Ascending aorta (tissue), 1 donor: Measurements from ENCODE around the gene TUBE1.

- PRO-cap: no peak
Measured at GRCh38 chr6:110971367-110971857, 10.4 kb upstream of the RPF2 start.

DNA sequence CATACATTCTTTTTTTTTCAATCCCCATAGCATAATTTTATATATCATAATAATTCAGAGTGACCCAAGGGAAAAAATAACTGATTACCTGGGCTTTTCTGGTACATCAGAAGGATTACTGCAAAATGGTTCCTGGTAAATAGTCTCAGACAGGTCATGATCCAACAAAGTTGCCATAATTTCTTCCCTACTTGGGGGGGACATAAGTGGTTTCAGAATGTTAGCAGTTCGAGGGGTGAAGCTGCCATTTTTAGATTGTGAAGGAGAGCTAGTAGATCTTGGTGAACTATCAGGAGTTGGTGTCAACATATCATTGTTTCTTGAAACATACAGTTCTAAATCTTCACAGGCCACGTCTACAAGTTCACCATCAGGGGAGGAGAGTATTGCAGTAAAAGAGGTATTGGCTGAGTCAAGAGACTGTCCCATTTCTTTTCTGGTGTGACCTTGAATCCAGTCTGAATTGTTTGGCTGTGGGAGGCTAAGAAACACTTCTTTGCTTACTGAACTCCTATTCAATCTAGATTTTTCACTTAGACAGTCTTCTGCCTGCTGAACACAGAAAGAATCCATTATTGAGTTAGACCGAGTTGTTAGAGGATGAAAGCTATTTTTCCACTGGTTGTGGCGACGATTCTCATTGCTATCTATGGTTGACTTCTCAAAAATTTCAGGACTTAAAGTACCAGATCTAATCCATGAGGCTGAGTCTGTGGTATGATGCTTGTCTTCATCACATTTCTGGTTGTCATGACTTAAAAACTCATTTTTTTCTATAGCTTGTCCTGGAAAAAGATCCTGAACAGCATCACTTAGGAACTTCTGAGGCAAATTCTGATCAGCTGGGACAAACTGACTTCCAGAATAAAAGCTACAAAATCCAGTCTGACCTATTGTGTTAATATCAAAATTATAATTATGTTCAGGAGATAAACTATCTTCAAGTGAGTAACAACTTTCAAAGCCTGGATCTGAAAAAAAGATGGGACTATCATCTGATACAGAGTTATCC, 110.2 kb downstream of the REV3L start:
- PRO-cap: no peak

GRCh38 chr6:111473193-111474334, 9.5 kb downstream of the REV3L start:
- PRO-cap: no peak

DNA sequence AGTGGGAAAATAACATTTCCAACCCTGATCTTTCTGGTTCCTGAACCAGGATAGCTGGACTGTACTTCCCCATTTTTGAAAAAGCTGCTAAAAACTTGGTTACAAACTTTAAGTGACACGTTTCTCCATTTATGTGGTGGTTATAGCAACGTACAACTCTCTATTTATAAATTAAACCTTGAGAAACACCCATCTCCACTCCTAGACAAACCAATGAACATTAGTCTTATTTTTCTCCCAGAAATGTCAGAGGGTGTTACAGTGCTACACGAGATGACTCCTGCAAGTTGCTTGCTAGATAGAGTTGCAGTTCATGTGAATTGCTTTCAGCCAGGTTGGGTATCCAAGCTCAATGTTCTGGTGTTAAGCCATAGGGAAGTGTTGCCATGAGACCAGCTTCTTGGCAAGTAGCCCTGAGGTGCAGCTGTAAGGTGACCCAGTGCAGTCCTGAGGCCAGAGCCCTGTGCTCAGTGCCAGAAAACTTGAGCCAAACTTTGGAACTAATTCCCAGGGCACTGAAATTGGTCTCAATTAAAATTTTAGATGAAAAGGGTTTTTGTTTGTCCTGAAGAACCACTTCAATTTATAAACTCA, 51.3 kb upstream of the REV3L start:
- PRO-cap: no peak

- PRO-cap: no peak
Measured at GRCh38 chr6:111574256-111574983, 31.3 kb downstream of the TRAF3IP2 start.

GRCh38 chr6:111620057-111620585, 14.4 kb upstream of the TRAF3IP2 start:
- PRO-cap: no peak

DNA sequence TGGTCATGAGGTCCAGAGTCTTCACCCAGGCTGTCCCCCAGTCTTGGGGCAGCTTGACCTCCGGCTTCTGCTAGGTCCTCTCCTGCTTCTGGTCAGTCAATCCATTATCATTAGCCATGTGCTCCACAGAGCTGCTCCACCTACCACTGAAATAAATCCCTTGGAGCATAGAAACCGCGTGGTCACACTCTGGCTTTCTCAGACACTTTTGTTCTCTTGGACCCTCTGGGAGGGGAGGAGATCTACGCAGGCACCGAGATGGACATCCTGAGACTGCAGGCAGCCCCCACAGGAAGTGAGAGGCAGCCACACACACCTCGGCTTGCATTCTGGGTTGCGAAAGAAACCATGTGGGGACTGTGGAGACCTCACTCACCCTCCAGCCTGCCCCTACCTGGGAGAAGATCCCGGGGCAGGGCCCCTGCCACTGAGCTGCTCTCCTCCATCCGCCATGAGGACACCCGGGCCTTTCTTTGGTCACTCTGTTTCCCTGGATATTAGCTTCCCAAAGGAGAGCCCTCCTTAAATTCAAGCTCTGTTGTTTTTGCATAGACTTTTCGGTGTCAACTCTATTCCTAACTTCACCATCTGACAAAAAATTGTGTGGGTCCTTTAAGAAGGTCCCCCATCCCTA, 79.5 kb downstream of the FYN start:
- PRO-cap: no peak

DNA sequence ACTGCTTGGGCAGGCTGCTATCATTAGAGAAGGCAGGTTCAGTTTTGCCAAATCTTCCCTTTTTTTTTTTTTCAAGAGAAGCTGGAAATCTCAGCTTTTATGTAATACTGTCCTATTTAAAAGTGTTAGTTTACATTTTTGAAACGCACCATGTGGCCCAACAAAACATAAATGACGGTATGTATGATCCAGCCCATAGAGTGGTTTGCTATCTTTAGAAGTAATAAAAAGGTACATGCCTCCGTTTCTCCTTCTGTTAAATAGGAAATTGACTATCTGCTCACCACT, 21.5 kb downstream of the FYN start:
- PRO-cap: no peak

DNA sequence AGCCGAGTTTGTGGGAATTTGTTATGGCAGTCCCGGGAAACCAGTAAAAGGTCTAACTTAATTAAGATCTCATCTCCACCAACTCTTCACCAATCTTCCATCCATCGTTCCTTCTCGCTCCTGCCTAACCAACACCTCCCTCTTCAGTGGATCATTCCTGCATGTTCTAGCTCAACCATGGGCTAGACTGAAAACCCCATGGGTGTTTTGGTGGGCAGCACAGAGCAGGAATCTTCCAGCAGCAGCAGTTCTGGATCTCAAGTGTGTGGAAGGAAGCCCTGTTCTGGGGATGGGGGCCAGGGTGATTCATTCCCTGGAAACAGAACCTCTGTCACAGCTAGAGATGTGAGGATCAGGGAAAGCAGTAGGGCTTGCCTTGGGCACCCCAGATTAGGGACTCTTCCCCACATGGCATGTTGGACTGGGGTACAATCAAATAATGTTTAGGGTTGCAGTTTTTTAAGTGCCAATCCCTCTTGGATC, 13.0 kb downstream of the FYN start:
- PRO-cap: no peak

DNA sequence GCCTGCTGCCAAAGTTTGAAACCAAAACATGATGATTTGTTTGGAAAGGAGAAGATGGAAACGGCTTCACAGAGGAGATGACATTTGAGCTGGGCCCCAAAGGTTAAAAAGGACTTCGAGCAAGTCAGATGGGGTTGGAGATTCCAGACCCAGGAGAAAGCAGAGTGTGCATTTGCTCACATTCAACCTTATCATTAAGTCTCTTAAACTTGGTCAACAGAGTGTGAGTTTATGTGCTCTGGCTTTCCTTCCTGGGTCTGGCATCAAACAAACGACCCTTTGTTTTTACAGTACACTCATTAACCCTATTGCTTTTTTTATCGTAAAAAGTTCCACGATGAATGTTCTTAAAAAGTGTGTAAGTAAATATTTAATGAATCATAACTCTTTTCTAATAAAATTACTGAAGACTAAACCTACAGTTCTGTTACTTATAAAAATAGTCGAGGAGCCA, 2.6 kb downstream of the FYN start:
- PRO-cap: no peak

DNA sequence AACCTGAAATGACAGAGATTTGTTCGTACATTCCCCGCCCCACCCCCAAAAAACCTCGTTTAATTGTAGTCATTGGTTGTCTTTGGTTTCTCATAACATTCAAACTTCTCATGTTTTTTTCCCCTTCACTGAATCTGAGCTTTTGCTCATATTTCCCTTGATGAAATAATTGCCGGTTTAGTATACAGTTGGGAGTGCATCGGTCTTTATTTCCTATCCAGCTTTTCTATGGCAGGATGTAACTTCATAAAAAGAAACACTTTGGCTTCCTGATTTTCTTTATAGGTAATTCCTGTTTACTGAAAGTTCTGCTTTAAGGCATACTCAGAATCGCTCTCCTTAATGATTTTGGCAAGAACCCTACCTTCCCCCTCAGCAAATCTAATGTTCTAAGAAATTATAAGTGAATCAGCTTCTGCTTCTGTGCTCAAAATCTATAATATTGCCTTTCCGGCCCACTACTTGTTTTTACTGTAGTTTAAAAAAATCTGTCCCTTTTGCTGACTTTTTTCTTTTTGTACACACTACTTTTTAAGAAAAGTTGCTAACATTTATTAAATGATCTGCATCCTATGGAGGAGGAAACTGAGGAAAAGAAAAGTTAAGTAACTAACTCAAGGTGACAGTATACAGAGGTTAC, 1.0 kb upstream of the FYN start:
- PRO-cap: no peak

DNA sequence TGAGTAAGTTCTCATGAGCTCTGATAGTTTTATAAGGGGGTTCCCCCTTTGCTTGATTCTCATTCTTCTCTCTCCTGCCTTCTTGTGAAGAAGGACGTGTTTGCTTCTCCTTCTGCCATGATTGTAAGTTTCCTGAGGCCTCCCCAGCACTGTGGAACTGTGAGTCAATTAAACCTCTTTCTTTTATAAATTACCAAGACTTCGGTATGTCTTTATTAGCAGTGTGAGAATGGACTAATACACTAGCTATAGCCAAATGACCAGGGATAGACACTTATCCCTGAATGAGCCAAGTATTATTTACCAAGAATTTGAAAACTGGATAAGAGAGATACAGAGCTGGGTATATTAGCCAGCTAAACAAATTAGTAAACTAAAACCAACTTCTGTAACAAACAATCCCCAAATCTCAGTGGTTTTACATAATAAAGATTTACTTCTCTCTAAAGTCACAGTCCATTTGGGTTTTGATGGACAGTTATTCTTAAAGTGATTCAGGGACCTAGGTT, 7.6 kb upstream of the FYN start:
- PRO-cap: no peak

DNA sequence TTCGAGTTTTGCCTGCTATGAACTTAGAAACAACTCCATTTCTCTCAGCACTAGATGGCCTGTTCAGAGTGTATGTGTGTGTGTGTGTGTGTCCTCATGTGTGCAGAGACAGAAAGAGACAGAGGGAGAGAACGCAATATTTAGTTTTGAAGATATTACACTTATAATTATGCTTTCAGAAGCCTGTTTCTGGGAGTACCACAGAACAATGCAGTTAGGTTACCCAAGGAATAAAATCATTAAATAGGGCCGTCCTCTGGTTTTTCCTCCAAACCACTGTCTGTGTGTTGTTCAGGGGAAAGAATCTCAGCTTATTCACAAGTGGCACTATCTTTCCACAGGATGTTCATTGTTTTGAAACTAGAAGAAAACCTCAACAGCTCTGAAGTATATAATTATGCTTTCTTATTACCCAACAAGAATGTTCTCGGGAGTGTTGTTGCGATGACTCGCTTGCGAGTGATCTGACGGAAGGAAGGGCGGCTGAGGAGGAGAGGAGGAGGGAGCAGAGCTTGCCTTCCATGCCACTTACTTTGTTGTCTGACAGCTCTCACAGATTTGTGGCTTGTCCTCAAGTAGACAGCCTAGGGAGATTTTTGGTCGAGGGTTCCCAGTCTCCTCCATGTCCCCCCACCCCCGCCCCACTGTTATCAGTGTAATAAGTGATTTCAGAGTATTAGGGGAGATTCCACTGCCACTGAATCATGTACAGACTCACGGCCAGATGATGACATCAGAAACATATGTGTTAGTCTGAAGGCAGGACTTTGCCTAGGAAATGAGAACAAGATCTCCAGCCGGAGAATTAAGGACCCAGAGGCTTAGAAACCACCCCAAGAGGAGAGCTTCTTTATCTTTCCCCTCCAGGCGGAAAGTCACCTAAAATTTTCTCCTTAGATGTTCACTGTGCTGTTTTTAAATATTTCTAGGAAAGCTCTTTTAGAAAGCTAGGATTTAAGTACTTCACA, 80.7 kb upstream of the CCN6 start:
- PRO-cap: unidirectional peak, plus-strand start at position 476 of the sequence

GRCh38 chr6:112004717-112005218, 49.1 kb upstream of the CCN6 start:
- PRO-cap: no peak

DNA sequence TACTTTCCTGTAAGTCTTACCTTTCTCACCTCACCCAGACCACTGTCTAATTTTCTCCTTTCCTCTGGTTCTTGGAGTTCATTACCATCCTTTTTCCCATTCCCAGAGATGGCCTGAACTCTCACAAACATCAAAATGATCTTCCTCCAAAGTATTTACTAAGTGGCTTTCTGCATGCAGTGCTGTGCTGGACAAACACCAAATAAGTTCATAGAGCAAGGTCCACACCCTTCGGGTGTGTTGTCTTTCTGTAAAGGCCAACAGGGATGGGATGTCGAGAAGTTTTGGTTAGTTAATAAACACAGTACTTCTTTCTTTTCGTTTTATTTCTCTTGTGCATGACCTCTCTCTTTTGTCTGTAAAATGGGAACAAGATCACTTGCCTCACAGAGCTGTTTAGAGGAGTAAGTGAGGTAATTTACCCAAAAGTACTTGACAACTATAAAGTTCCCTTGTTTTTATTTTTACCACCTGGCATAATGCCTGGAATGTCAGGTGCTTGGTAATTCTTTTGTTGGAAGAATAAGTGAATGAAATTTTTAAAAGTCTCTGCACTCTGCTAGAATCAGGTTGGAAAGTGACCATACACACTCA, 22.9 kb upstream of the CCN6 start:
- PRO-cap: no peak

DNA sequence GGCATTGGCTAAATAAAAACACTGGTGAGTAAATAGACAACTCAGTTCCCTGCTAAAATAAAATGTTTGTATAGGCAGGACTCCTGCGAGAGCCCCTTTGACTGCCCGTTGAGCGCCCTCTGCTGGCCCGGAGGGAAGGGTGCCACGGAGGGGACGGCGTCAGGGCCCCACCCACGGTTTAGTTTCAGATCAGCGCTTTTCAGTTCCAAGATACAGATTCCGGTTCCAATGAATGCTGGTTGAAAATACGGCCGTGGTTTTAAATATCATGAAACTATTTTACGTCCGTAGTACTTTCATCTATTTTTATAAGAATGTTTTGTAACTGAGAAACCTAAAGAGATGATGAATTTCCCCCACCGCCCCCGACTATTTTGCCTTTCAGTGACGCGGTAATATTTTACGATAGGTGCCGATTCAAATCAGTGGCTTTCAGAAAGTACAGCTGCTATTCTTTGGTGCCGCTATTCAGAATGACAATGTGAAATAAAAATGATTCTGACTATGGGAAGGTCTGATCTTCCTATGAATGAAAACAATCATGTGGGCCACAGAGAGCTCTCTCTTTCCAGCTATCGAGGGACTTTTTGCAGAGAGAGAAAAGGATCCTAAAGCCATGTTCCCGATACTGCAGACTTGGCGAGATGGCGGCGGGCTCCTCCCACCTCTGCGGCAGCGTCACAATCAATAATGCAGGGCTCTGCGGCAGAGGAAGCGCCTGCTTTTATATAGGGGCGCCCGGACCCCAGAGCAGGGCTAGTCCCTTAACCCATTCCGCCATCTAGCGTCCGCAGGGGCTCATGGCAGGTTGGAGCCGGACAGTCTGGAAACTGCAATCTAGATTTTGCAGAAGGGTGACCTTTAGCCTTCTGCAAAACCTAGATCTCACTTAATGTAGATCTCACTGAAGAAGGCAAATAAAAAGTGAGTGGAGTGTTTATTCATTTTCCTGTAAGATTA, 10.6 kb upstream of the CCN6 start:
- PRO-cap: unidirectional peak, minus-strand start at position 630 of the sequence

DNA sequence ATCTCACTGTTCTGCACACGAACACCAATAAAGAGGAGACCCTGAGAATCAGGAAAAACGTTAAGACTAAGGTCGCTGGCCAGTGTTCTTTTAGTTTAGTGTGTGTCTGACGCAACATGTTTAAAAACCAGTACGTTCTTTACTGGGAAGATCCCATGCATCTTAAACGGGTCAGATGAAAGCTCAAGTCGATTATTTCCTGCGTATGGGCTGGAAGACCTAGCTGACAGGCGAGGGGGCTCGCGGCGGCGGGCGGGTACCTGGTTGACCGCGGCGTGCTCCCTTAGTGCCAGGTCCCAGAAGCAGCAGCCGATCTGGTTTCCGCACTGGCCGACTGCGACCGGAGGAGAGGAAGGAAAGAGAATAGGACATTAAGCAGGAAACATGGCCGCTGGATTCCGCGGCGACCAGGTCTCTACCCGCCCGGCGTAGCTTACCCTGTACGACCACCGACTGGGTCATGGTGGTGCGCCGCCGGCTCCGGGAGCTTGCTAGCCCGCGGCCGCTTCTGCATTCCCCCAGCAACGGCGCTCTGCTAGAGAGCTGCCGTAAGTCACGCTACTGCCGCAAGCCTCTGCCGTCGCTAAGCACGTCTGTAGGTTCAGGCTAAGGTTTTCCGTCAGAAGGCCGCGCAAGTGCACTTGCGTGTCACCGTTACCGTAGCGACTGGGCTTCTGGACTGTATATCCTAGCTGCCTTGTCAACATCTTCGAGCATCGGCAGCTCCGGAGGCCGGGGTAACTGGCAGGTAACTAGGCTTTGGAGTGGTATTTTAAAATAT, at the start of gene TUBE1:
TUBE1 (minus strand) TSS at position 510 of the 781 bp plus-strand sequence.
- PRO-cap: bidirectional peak, plus-strand start at position 619 of the sequence, minus-strand start at position 534 of the sequence

- PRO-cap: no peak
Measured at GRCh38 chr6:112191441-112192026, 62.8 kb downstream of the LAMA4 start.

DNA sequence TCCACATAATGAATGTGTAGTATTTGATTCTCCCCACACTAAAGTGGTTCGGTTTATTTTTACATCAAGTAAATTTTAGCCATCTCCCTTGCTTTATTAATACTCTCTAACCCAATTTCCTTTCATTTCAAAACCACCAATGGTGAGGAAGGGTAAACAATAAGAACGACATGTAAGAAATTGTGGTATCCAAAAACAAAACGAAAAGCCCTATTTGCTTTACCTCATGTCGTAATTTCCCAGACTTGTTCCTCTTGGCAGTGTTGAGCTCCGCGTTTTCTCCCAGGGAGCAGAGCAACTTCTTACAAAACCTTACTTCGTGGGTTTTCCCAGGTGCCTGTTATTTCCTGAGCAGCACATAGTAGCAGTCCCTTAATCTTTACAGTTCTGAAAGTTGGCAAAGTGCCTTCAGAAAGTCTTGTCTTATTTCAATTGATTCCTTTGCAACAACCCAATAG, 207.9 kb upstream of the MARCKS start:
- PRO-cap: no peak

DNA sequence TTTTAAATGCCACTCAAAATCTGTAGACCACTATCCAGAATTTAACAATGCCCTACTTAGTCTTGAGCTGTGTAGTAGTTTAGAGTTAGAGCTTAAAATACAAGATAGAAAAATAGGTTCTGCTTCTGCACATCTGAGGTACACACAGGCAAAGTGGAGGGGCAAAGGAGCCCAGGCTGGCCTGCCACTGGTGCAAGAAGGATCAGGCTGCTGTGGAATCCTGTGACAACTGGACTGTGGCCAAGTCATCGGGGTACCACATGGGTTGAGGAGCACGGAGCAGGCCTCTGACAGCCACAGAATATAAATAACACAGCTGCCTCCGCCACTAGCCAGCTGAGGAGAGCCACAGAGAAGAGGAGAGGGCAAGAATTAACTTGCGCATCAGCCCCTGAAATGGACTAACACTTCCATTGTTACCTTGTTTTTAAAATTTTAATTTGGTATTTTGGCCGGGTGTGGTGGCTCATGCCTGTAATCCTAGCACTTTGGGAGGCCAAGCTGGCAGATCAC, 206.0 kb upstream of the MARCKS start:
- PRO-cap: no peak